Hepatocyte (in vitro differentiated cells and primary cell): ENCODE data around the gene RNF26.

GRCh38 chr11:118834441-118834868 lies 43.5 kb upstream of the DDX6 start:
- RAMPAGE, long total RNA: no peak
- RRBS: no CpG with 5 or more reads among the region's 5 CpGs

DNA sequence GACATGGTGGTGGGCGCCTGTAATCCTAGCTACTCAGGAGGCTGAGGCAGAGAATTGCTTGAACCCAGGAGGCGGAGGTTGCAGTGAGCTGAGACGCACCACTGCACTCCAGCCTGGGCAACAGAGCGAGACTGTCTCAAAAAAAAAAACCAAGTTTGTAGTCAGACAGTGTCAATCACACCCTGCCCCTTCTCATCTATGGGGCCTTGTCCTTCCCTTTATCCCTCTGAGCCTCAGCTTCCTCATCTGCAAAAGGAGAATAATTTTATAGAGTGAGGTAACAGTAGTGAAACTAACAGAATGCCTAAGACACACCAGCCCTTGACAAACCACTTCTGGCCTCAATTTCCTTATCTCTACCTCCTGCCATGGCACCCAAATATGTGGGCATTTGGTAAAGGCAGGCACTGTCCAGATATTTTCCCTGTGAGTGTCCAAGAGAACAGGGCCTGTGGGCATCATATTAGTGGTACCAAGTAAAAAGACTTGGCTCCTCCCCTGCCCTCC lies 10.7 kb downstream of the BCL9L start:
- RAMPAGE, long total RNA: no peak
- RRBS: no CpG with 5 or more reads among the region's 4 CpGs

DNA sequence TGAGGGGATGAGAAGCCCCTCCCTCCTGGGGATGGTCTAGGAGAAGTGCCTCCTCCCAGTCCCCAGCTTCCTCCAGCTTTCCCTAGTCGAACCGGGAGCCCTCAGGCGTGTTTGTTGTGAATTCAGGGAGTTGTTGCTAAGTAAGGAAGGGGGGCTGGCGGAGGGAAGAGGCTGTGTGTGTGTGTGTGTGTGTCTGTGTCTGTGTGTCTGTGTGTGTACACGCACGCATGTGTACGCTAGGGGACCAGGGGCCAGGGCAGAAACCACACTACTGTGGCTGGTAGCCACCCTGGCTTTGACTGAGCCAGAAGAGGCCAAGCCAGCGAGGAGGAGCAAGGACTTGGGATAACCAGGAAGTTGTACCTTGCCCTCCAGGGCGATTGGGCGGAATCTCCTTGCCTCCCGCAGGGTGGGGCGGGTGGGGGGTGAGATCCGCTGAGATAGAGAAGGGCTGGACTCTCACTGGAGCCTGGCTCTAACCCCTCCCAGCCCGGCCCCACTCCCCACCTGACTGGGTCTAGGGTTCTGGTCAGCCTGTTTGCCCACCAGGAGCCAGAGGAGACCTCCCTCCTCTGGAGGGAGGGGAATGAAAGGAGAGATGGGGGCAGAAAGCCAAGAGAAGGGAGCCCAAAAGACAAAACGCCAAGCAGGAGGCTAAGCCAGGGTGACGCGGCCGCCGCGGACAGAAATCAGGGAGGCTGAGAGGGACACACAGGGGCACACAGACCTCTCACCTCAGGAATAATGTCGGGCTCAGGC lies 7.5 kb downstream of the BCL9L start:
- RAMPAGE, long total RNA: no peak
- RRBS: no CpG with 5 or more reads among the region's 21 CpGs

DNA sequence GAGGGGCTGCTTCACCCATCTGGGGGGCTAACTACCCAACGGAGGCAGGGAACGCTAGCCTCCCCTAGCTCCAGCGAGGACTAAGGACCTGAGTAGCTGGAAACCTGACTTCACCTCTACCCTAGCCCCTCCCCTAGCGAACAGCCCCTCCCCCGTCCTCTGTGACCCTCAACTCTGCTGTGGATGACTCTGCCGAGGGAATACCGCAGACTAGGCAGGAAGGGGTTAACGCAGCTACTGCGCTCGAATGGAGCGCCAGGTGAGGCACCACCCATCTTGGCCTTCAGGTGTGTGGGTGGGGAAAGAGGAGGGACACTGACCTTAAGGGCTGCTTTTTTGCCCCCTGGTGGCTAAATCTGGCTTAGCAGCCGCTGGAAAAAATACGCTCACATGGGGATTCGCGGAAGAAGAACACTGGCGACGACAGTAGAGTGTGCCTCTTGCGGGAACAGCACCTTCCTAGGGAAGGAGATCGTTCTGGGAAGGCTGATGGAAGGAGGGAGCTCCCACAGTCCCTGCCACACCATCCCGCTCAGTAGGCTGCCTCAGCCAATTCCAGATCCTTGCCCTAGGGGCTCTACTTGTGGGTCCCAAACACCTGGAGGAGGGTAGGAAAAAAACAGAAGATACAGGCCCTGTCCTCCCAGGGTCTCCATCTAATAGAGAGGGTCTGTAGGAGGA lies 4.5 kb upstream of the BCL9L start:
- RAMPAGE, long total RNA: no peak
- RRBS: no CpG with 5 or more reads among the region's 20 CpGs

DNA sequence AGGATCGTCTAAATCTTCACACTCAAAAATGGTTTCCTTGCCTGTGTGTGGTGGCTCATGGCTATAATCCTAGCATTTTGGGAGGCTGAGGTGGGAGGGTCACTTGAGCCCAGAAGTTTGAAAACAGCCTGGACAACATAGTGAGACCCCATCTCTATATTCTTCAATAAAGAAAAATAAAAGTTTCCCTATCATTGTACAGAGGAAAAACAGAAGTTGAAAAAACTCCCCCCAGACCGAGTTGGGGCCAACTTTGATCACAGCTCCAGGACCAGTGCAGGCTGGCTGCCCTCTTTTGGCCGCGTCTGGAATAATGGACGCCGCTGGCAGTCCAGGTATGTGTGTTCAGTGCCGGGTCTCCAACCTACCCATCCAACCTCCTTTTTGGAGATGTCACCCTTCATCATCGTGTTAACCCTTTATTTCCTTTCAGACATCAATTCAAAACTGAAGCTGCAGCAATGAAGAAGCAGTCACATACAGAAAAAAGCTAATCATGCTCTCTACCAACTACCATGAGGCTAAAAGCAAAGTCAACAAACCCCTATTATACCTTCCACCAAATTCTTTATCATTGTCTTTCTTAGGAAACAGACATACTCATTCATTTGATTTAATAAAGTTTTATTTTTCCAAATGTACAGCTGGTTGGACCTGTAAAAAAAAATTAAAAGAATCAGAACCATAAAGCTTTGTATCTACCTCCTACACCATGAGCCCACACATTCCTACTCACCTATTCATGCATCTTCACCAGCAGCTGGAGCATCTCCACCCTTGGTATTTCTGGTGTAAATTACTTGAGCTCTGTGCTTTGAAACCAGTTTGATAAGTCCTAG lies 2.8 kb downstream of the RPS25 start:
- RAMPAGE, long total RNA: no peak
- RRBS: no CpG with 5 or more reads among the region's 8 CpGs

- RAMPAGE, long total RNA: no peak
- RRBS: no CpG with 5 or more reads among the region's 14 CpGs
Observed at GRCh38 chr11:119015944-119016840, 2.0 kb downstream of the RPS25 start.

DNA sequence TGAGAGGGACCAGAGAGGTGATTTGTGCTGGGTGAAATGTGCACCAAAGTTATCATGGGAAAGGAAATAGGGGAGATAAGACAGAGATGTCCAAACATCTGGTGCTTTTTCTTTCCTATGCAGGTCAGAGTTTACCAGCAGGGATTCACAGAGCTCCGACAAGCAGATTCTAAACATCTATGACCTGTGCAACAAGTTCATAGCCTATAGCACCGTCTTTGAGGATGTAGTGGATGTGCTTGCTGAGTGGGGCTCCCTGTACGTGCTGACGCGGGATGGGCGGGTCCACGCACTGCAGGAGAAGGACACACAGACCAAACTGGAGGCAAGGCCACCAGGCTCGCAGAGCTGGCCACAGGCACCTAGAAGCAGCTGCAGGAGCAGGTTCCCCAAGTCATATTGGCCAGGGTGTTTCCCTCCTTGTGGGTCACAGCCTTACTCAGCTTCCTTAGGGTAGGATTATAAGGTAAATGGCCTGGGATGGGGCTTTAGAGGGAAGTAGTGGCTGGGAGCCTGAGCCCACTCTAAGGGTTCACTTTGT lies 5.5 kb downstream of the VPS11 start:
- RAMPAGE, long total RNA: no peak
- RRBS: no CpG with 5 or more reads among the region's 8 CpGs

- RAMPAGE, long total RNA: no peak
- RRBS: 3% methylated on average over 20 of the region's 52 CpGs
Observed at GRCh38 chr11:119093879-119094624, 1.2 kb downstream of the H2AX start.

GRCh38 chr11:119172365-119172875 lies 3.9 kb downstream of the NLRX1 start:
- RAMPAGE, long total RNA: no peak
- RRBS: no CpG with 5 or more reads among the region's 2 CpGs

DNA sequence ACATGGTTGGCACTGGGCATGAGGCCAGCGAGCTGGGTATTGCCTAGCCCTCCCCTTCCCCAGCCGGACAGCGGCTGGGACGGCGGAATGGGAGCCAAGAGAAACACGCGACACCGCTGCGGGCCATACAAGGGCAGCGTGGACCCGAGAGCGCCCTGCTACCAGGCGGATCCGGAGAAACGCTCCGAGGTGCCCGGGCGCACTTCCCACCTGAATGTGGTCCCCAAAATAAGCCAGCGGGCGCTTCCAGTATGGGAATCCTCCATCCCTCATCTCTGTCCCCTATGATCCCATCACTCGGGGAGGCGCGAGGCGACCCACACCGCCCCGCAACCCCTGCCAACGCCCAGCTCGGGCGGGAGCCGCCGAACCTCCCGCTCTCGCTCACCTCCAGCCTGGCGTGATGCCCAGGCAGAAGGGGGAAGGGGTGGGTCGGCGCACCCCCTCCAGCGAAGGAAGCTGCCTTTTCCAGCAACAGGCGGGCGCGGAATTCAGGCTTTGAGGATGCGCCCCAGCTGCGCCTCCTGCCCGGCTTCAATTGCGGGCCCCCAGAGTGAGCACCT lies 675 bp downstream of the MCAM start:
- RAMPAGE, long total RNA: no peak
- RRBS: 2% methylated on average over 8 of the region's 44 CpGs

DNA sequence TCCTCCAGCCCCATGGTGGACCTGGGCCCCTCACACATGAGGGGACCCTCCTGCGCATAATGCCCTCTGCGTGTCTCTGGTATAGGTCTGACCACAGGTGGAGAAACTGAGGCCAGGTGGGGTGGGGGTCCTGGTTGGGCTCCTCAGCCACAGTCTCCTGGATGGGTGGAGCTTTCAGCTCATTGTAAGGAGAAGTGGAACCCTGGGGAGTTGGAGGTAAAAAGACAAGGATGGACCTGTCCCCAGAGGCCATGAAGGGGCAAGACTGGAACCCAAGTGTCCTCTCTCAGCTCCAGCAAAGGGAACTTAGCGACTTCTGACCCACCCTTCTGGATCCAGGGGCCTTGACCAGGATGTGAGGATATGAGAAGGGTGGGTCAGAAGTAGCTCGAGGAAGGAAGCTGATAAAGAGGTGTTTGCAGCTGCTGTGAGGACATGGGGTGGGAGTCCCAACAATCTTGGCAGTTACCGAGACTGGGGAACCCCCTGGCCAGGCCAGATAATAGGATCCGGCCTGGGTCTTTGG lies 2.6 kb upstream of the MCAM start:
- RAMPAGE, long total RNA: no peak
- RRBS: no CpG with 5 or more reads among the region's 6 CpGs

GRCh38 chr11:119319961-119320221 lies 3.0 kb upstream of the MCAM start:
- RAMPAGE, long total RNA: no peak
- RRBS: 70% methylated on average over 6 of the region's 7 CpGs

DNA sequence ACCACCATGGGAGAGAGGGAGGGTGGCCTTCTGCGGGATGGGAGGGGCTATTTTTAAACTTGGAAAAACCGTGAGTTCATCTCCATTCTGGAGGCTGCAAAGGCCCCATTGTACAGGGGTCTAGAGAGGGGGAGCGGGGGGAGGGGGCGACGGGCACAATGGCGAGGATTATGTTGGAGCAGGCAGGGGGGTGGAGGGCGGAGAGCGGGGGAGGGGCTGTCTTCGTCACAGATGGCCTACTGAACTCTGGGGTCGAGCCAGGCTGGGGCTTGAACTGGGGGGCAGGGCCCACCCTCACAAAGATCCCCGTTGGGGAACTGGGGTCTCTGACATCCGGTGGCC lies 3.3 kb upstream of the MCAM start:
- RAMPAGE, long total RNA: no peak
- RRBS: no CpG with 5 or more reads among the region's 12 CpGs

GRCh38 chr11:119334009-119334830 lies at the start of gene RNF26:
RNF26 (plus strand) TSS chr11:119334527.
- RAMPAGE, long total RNA: no peak
- RRBS: 2% methylated on average over 17 of the region's 53 CpGs

DNA sequence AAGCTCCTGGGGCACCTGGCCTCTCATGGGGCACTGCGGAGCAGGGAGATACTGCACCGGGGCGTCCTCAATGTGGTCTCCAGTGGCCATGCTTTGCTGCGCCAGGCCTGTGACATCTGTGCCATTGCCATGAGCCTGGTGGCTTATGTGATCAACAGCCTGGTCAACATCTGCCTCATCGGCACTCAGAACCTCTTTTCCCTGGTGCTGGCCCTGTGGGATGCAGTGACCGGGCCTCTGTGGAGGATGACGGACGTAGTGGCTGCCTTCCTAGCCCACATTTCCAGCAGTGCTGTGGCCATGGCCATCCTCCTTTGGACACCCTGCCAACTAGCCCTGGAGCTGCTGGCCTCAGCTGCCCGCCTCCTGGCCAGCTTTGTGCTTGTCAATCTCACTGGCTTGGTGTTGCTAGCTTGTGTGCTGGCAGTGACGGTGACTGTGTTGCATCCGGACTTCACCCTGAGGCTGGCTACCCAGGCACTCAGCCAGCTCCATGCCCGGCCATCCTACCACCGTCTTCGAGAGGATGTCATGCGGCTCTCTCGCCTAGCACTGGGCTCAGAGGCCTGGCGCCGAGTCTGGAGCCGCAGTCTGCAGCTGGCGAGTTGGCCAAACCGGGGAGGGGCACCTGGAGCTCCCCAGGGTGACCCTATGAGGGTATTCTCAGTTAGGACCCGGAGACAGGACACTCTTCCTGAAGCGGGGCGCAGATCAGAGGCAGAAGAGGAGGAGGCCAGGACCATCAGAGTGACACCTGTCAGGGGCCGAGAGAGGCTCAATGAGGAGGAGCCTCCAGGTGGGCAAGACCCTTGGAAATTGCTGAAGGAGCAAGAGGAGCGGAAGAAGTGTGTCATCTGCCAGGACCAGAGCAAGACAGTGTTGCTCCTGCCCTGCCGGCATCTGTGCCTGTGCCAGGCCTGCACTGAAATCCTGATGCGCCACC lies 1.4 kb downstream of the RNF26 start:
- RAMPAGE, long total RNA: no peak
- RRBS: 66% methylated on average over 5 of the region's 28 CpGs

DNA sequence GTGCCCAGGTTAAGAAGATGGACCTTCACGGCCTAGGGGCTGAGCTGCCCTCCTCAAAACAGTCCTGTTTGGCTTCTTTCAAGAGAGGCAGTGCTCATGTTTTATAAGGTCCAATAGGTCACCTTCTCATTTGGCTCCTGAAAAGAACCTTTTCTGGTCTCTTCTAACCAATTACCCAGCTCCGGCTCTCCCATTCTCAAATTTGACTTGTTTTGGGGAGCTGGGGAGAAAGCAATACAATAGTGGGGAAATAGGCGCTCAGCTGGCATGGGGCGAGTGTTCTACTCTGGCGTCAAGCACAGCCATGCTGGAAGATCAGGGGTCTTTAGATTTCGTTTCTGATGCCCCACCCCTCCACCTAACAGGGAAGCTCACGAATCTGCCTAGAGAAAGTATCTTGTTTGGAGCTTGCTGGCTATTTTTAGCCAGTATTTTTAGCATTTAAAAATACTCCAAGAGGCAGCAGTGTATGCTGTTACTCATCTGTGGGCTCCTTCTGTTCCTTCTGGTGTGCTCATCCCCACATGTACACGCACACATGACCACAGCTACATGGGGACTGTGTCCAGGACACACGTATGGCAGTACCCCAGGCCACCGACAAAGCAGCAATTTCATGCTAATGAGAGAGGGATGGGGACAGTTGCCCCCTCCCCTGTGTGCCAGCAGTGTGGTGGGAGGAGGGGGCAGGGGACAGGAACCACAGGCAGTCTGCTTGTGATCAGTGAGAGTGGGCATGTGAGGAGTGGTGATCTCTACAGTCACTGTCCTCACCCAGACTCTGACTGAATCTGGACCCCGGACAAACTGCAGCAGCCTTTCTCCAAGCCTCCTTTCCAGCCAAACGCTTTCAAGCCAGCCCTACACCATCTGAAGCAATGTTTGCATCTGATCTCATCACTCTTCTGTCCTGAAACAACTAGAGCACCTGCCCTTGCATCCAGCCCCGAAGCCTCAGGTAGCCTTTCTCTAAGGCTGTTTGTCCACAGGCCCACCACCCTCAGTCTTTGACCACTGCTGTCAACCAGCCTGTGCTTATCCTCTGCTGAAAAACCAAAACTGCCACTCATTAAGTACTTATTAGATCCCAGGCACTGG lies 16.4 kb downstream of the USP2 start:
- RAMPAGE, long total RNA: no peak
- RRBS: no CpG with 5 or more reads among the region's 13 CpGs

DNA sequence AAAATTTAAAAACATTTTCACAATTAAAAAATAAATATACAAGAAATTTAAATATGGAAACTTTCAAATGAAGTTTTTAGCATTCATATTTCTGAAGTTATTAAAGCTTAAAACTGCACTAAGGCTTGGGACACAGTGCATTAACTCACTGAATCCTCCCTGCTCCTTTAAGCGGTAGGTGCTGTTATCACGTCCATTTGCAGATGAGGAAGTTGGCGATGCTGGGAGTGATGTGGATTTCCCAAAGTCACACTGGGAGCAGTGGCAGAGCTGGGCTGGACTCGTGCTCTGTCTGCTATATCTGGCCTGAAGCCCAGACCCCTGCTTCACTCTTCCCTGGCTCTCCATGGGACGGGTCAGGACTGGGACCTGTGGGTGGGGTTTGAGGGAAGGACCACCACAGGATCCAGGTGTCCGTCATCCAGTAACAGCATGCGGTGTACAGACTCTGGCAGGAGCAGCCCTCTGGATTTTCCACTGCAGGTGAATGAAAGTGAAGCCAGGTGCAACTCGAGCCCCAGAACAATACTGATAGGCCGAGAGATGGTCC lies 4.4 kb downstream of the USP2 start:
- RAMPAGE, long total RNA: no peak
- RRBS: no CpG with 5 or more reads among the region's 9 CpGs

DNA sequence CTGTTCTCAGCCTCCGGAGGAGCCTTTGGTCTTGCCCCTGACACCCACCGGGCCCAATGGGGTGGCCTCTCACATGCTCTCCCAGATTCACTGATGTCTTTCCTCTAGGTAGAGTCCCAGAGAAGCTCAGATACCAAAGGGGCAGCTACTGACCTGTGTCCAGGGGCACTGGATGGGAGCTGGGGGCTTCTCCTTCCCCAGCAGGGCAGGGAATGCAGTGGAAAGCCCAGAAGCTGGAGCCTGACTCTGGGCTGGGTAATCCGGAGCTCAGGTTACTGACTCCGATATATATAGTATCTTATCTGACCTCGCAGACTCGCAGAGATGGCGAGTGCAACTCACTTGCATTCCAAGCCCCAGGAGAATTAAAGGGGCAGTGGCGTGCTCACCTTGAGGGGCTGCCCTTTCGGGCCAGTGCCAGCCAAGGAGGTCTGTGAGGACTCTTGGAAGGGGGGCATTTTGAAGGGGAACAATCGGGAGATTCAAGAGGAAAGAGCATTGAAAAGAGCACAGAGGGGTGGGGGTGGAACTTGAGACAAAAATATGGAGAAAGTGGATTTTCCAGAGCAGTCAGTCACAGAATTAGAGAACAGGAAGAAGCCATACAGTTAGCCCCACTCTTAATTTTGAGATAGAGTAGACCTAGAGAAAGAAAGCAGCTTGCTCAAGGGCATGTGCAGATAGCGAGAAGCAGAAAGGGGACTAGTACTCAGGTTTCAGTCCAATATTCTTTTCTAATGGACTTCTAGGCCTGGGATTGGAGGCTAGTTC lies 2.5 kb downstream of the USP2 start:
- RAMPAGE, long total RNA: no peak
- RRBS: 40% methylated on average over 1 of the region's 11 CpGs

DNA sequence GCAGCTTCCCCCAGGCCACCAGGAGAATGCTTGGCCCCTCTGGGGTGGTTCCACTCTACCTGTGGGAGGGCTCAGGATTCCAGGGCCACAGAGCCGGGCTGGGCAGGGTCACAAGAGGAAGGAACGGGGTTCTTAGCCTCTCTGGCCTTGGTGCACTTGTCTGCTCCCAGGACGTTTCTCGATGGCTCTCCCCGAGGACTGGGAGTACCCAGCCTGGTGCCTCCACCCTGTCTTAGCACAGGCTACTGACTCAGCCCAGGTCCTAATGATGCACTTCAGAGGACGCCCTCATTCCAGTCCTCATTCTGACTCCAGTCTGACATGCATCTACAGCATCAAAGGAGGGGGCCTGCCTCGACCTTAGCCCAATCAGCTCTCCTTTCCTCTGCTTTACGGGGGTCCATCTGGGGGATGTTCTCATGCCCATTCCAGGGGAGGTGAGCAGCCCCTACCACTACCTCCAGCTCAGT lies 1.1 kb downstream of the USP2 start:
- RAMPAGE, long total RNA: no peak
- RRBS: no CpG with 5 or more reads among the region's 8 CpGs

GRCh38 chr11:119486079-119486334 lies 63.0 kb upstream of the THY1 start:
- RAMPAGE, long total RNA: no peak
- RRBS: no CpG with 5 or more reads among the region's 5 CpGs